ENCODE results near the genes STAB1, NEK4 and RFT1.

GRCh38 chr3:52482477-52483410 is 12.4 kb upstream of the STAB1 start:
- PRO-cap, result no peak
- RAMPAGE, long total RNA, 4 experiments, result no peak in any of the 4 experiments

- PRO-cap, result no peak
- RAMPAGE, long total RNA, 4 experiments, result no peak in any of the 4 experiments
Measured at GRCh38 chr3:52484306-52485086, 10.6 kb upstream of the STAB1 start.

DNA sequence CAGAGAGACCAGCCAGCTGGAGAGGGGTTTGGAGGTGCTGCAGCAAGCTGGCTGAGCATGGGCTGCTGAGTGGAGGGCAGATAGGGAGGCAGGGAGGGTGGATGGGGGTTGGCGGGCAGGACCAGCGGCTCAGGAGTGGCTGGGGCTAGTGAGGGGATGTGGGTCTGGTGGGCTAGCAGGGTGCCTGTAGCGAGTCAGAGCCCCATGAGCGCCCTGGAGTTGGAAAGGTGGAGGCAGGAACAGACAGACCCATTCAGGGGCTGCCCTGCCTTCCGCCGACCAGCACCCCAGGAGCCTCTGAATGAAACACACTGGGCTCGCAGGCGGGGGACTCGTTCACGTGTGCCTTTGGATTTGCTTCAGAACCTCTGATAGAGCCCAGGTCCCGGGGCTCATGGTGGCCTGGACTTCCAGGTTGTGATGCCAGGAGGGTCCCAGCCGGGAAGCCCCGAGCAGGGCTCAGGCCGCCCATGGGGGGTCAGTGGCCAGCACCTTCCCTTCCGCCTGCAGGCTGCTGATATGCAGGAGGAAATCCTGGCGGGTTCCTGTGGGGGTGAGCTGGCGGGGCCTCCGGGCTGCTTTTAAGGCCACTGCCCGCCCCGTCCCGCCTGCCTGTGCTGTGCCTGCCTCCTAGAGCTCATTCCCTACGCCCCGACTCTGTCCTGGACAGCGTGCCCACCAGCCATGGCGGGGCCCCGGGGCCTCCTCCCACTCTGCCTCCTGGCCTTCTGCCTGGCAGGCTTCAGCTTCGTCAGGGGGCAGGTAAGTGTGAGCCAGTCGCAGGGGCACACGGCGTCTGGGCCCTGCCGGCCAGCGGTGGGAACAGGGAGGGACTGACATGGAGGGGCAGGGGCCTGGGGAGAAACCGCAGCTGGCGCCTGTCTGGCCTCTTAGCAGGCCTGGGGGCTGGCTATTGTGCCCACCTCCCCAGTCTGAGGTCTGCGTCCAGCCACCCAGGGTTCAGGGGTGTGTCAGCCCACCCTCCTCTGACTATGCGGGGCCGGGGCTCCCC is at the start of gene STAB1:
STAB1 (plus strand) TSS at position 609 of the 1,012 bp plus-strand sequence.
- PRO-cap, result bidirectional peak, plus-strand start at position 640 of the sequence, minus-strand start at position 513 of the sequence
- RAMPAGE, long total RNA, 4 experiments, result start-site peak on the plus strand in 3 of 4 experiments, centred at positions 622 to 660 of the sequence, 18 to 85 reads per replicate

- PRO-cap, result no peak
- RAMPAGE, long total RNA, 4 experiments, result start-site peak on the plus strand in 1 of 4 experiments, at chr3:52515448-52515705 at its widest, 8 reads per replicate
Measured at GRCh38 chr3:52515068-52515808, 18.4 kb downstream of the NT5DC2 start.

- PRO-cap, result no peak
- RAMPAGE, long total RNA, 4 experiments, result no peak in any of the 4 experiments
Measured at GRCh38 chr3:52524378-52524849, 9.2 kb downstream of the NT5DC2 start.

DNA sequence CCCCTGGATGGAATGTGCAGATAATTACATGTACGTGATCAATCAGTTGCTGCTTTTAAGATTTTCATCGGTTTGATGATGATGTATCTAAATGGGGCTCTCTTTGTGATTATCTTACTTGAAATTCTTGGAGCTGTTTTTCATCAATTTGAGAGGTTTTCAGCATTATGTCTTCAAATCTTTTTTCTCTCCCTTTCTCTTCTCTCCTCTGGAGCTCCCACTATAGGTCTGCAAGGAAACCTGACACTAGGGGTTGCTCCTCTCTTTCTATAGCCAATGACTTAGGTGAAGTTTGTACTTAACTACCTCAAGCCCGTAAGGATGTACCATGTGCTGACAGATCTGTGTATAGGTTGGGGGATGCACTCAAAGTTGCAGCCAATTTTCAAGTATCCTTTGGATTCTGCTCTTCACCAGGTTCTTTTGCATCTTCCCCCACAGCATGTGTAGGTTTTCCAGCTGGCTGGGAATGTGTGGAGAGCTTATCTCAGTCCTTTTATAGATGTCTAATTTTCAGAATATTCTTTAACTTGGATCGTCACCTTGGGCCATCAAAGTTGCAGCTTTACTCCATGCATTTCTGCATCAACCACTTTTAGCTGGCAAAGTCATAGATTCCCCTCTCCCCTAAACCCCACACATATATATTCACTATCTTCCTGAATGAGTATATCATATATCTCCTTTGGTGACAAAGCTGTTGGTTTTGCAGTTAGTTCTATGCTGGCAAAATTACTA is 65.8 kb downstream of the UQCC5 start:
- PRO-cap, result no peak
- RAMPAGE, long total RNA, 4 experiments, result no peak in any of the 4 experiments

DNA sequence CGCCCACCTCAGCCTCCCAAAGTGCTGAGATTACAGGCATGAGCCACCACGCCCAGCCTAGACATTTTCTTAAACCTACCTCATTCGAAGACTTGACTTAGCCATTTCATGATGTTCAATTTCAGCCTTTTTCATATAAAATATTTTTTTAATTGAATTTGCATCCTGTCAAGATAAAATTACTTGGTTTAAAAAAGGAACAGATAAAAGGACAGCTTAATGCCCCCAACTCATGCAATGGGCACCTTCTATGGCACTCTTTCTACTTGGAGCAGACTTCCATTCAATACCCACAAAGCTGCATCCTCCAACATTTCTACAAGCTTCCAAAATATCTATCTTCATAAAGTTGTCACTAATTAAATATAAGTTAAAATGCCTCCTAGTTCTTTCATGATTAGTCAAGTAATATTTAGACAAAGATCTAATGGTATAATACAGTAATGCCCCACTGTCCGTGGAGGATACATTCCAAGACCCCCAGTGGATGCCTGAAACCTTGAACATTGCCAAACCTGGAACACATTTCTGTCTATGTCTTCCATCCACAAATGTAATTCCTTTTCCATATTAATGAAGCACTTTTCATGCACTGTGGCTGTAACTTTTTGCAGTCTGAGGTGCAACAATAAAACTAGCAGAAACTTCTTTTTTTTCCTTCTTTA is 41.1 kb upstream of the GNL3 start:
- PRO-cap, result no peak
- RAMPAGE, long total RNA, 4 experiments, result no peak in any of the 4 experiments

GRCh38 chr3:52679258-52680288 is 6.3 kb upstream of the GNL3 start:
- PRO-cap, result no peak
- RAMPAGE, long total RNA, 4 experiments, result no peak in any of the 4 experiments

GRCh38 chr3:52695912-52696351 is 9.7 kb downstream of the GLT8D1 start:
- PRO-cap, result no peak
- RAMPAGE, long total RNA, 4 experiments, result no peak in any of the 4 experiments

DNA sequence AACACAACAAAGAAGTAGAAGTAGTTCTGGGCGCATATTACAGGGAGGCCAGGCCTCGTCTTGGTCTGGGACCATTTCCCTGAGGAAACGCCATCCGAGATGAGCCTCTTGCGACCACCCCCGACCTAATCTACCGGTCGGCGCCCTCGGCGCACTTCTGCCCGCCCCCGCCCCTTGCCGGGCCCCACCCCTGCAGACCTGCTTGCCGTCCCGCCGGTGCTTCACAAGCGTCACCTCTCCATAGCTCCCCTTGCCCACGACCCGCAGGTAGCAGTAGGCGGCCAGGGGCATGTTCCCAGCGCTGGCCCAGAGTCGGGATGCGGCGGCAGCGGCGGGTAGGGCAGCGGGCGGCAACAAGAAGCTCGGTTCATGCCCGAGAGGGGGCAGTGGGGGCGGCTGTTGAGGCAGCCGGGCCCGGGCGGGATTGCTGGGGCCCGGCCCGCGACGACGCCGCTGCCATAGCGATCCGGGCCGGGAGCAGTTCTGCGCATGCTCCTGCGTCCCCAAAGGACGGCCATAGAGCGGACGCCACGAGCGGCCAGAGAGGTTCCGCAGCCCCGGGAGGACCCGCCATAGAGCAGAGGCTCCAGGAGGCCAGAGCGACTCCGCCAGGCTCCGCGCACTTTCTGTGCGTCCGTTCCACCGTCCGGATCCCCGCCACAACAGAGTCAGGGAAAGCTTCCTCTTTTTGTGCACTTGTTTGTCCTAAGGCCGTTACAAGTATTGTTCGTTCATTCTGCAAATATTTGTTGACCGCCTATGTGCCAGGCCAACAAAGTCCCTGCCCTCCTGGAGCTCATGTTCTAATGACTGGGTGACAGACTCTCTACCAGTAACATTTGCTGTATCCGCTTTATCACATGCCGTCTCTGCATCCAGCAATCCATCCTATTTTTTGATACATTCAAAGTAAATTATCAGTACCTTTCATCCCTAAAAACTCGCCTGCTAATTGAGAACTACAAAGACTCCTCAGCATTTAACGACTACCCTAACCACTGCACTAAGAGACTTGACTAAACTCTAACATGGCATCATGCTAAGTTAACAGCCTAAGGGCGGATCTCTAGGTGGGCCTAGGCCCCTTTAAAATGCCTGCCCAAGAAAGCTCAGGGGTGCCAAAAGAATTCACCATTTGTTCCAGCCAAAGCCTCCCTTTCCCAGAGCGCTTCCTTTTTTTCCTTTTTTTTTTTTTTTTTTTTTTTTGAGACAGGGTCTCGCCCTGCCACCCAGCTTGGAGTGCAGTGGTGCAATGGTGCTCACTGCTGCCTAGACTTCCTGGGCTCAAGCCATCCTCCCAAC is at the start of gene NEK4:
NEK4 (minus strand) TSS at position 485 of the 1,302 bp plus-strand sequence.
- PRO-cap, result bidirectional peak, plus-strand start at position 580 of the sequence, minus-strand start at position 485 of the sequence
- RAMPAGE, long total RNA, 4 experiments, result start-site peak on the minus strand in 3 of 4 experiments, centred at positions 461 to 477 of the sequence, 13 to 47 reads per replicate

GRCh38 chr3:52978034-52978657 is 67.7 kb downstream of the SFMBT1 start:
- PRO-cap, result no peak
- RAMPAGE, long total RNA, 4 experiments, result no peak in any of the 4 experiments

- PRO-cap, result unidirectional peak, plus-strand start at chr3:52983769; unidirectional peak, plus-strand start at chr3:52983839
- RAMPAGE, long total RNA, 4 experiments, result no peak in any of the 4 experiments
Measured at GRCh38 chr3:52983124-52984000, 62.5 kb downstream of the SFMBT1 start.

GRCh38 chr3:53040184-53040883 is 5.5 kb downstream of the SFMBT1 start:
- PRO-cap, result no peak
- RAMPAGE, long total RNA, 4 experiments, result start-site peak on the minus strand in 1 of 4 experiments, at chr3:53040479-53040791 at its widest, 9 reads per replicate

GRCh38 chr3:53044522-53045114 is 1.3 kb downstream of the SFMBT1 start:
- PRO-cap, result no peak
- RAMPAGE, long total RNA, 4 experiments, result no peak in any of the 4 experiments

DNA sequence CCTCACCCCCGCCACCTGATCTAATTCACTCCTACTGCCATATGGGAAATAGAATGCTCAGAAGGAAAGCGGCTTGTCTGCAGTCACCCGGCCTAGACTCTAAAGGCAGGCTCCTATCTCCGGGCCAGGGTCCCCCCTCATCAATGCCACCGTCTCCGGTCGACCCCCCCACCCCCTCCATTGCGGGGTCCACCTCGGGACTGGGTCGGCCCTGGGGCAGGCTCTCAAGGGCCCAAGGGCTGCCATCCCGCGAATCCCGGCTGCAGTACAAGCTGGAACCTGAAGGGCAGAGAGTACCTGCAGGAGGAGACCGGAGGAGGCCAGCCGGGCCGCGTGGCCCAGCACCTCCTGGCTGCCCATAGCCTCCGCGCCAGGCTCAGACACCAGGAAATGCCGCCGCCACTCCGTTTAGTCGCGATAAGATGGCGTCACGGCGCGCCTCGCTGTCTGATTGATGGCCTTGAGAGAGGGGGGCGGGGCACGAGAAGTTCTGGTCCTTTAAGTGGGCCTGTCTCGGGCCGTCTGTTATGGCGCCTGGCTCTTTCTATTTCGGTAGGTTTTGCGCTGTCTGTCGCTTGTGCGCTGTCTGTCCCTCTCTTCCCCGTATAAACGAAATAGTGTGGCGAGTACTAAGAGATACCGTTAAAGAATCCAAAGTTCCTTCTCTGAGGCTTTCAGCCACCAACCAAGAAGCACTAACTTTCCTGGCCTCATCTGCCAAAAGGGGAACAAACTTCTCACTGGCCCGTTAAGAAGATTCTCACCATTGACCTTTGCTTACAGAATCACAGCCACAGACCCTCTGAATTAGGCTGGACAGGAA is at the start of gene RFT1:
RFT1 (minus strand) TSS at position 395 of the 823 bp plus-strand sequence.
- PRO-cap, result bidirectional peak, plus-strand start at position 528 of the sequence, minus-strand start at position 350 of the sequence
- RAMPAGE, long total RNA, 4 experiments, result start-site peak on the minus strand in 2 of 4 experiments, centred at positions 383 to 400 of the sequence, 38 to 54 reads per replicate

GRCh38 chr3:53191927-53192608 is 31.1 kb downstream of the PRKCD start:
- PRO-cap, result no peak
- RAMPAGE, long total RNA, 4 experiments, result no peak in any of the 4 experiments

- PRO-cap, result no peak
- RAMPAGE, long total RNA, 4 experiments, result no peak in any of the 4 experiments
Measured at GRCh38 chr3:53221258-53222170, 34.3 kb downstream of the TKT start.

- PRO-cap, result no peak
- RAMPAGE, long total RNA, 4 experiments, result start-site peak on the minus strand in 1 of 4 experiments, at chr3:53287178-53287687 at its widest, 22 reads per replicate
Measured at GRCh38 chr3:53286976-53287795, 31.4 kb upstream of the TKT start.

- PRO-cap, result no peak
- RAMPAGE, long total RNA, 4 experiments, result no peak in any of the 4 experiments
Measured at GRCh38 chr3:53494757-53494878, 207 bp downstream of the CACNA1D start.

DNA sequence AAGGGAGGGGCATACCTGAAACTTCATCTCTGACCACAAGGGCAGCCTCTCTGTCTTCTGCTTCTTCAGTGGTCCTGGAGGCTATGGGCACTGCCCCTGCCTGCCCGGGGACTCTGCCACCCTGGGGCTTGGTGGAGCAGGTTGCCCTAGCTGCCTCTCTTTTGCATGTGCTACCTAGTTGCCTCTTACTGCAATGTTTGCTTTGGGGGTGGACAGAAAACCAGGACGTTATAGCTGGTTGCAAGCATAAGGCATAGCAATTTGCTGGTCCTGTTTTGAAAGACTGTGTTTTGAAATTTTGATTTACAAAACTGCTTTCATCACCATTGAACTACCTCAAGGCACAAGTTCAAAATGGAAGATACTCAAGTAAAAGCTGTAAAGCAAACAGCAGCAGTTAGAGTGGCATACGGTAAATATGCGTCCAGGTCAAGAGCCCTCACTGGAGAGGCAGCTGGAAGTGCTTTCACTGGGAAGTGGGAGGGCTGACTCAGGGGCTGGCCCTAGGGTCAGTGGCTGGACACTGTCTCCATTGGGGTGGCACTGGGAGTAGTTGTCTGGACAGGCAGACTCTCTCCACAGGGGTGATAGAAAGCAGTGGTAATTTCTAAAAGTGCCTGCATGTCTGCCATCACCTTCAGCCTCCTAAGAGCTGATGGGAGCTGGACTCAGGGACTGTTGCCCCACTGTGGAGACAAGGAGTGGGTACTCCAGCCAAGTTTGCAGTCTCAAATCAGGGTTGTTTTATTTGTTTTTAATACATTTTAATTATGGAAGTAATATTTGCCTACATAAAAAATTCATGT is 138.1 kb downstream of the CHDH start:
- PRO-cap, result no peak
- RAMPAGE, long total RNA, 4 experiments, result no peak in any of the 4 experiments